Measurements from ENCODE around the gene DCDC2C.

DNA sequence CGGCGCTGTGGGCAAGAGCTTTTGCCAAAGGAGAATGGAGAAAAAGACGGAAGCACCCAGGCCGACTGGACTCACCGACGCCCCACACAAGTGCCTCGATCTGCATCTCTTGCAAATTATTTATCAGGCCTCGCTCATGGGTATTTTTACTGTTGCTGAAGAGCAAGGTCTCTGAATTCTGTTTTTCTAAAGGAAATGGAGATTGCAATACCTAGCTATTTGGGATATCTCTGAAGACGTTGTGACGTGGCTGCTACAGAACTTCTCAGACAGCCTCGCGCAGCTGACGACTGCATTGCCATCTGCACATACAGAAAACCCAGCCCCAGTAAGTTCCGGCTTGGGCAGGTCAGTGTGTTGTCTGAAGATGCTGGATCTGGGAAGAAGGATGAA lies 52.1 kb downstream of the ADI1 start:
- PRO-cap, 8 experiments, result no peak in any of the 8 experiments

GRCh38 chr2:3472293-3473265 lies 46.8 kb downstream of the ADI1 start:
- PRO-cap, 8 experiments, result no peak in any of the 8 experiments

- PRO-cap, 8 experiments, result no peak in any of the 8 experiments
Observed at GRCh38 chr2:3483061-3484081, 36.0 kb downstream of the ADI1 start.

DNA sequence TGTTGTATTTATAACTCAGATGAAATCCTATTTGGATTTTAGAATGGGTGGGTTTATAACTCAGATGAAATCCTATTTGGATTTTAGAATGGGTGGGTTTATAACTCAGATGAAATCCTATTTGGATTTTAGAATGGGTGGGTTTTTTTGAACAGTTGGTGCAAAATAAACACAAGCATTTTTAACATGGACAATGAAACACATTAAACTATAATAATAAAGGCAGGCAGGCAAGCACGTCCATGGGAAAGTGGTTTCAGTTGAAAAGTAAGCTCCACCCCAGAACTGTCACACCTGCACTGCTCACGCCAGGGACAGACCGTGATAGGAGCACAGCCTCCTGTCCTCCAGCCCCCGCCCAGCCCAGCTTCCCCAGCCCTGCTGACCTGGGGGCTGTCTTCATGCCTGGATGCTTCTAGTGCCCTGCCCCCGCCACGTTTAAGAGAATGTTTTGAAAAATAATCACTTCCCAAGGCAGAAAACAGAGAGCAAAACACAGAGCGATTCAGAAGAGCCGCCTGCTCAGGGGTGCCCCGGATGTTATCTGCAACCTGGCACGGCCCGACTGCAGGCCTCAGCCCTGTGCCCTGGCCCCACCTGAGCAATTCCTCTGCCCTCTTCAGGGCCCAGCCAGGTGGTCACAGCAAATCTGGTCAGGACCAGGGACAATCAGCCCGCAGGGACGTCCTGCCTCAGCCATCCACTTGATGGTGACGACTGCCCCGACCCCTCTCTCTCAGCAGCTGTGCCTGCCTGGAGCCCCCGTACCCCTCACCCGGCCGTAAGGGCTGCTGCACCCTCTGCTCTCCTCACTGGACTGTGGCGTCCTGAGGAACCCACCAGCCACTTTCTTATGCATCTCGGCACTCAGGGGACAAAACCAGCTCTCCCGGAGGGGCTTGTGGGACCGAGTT lies 30.5 kb downstream of the ADI1 start:
- PRO-cap, 8 experiments, result no peak in any of the 8 experiments

DNA sequence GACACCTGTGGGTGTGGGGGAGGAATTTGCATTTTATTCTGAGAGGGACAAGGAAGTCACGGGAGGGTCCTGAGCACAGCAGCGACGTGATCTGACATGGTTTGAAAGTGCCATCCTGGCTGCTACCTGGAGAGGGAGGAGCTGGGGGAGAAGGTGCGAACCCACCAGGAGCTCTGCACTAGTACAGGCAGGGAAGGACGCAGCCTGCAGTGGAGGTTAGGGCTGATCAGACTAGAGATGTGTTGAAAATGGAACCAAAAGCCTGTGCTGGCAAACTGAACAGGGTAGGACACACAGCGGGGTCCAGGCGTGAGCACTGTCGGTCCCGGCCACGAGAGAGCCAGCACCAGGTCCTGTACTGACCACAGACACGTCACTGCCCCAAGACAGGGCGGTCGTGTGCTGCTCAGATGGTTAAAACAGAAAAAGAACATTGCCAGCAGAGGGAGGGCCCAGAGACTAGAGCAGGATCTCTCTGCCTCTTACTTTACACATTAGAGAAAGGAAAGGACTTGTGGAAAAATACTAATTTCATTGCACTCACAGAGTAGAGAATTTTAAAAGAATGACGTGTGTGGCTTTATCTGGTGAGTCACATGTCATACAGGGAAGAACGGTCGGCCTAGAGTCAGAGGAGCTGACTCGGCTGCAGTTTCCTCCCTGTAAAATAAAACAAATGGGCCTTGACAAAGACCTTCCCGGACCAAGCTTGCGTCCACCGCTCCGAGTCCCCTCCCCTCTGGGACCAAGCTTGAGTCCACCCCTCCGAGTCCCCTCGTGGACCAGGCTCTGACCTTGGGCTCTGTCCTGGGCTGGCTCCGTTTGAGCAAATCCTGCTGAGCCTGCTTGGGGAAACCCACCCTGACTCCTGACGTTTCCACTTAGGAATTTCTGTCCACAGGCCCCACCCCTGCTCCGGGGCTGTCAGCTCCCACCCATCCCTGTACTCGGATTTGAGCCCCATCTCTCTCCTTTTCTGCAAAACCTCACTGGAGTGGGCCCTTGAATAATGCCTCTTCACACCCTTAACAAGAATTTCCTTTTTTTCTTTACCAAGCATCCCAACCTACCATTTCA lies 16.7 kb upstream of the ADI1 start:
- PRO-cap, 8 experiments, result peak in 7 of 8 experiments; most common plus-strand start position 609 of the sequence (in 5)

DNA sequence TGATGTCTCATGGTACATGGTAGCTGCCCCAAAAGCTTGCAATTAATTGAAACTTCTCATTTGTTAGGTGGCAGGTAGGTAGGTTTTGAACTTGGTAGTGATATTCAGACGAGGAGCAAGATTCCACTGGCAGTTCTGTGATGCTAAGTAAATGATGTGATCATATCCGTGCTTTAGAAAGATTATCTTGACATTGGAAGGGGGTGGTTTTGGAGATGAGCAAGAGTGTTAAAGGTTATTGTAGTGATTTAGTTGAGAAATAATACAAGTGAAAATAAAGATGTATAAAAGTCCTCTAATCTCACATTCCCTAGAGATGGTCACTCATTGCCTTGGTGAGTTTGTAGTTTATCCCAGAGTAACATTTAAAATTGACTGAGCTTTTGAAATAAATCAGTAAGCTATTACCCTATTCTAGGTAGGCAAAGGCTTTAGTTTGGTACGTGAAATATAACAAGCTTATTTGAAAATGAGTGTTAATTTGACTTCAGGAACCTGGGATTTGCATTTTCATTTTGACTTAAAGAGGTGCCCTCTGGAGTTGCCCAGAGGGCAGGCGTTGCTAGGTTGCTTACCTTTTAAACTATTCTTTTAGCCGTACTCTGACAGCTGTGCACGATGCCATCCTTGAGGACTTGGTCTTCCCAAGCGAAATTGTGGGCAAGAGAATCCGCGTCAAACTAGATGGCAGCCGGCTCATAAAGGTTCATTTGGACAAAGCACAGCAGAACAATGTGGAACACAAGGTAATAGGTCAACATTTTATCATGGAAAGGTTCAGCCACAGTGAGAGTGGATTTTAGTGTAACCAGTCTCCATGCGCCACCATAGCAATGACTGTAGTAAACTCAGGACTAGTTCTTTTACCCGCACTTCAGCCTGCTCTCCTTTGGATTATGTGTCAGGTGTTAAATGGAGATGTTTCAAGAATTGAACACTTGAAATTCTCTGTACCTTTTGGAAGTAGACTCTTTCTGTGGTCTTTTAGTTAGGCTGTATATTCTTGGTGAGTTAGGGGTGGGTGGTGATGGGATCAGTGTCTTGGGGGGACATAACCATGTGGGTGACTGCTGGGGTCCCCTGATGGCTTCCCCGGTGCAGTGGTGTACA lies 4.8 kb downstream of the RPS7 start:
- PRO-cap, 8 experiments, result no peak in any of the 8 experiments

DNA sequence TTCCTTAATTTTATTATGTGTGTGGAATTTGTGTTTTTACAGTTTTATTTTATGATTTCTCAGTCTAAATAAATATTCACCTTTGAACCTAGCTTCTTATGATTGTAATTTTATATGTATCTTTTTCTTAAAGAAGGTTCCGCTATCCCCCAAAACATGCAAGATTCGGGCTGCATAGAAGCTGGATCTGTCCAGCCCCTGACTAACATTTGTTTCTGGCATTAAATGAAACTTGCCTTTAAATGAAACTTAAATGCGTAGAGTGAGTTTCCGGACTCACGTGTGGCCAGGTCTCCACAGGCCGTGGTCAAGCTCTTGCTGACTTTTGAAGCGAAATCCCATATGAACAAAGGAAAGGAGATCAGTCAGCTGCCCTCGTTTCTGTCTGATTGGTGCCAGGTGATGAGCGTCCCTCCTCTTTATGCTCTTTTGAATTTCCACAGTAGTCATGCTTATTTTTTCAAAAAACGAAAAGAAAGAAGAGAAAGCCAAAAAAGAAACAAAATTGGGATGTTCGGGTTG lies 509 bp upstream of the COLEC11 start:
- PRO-cap, 8 experiments, result no peak in any of the 8 experiments

GRCh38 chr2:3598931-3599330 lies 4.0 kb downstream of the COLEC11 start:
- PRO-cap, 8 experiments, result no peak in any of the 8 experiments

DNA sequence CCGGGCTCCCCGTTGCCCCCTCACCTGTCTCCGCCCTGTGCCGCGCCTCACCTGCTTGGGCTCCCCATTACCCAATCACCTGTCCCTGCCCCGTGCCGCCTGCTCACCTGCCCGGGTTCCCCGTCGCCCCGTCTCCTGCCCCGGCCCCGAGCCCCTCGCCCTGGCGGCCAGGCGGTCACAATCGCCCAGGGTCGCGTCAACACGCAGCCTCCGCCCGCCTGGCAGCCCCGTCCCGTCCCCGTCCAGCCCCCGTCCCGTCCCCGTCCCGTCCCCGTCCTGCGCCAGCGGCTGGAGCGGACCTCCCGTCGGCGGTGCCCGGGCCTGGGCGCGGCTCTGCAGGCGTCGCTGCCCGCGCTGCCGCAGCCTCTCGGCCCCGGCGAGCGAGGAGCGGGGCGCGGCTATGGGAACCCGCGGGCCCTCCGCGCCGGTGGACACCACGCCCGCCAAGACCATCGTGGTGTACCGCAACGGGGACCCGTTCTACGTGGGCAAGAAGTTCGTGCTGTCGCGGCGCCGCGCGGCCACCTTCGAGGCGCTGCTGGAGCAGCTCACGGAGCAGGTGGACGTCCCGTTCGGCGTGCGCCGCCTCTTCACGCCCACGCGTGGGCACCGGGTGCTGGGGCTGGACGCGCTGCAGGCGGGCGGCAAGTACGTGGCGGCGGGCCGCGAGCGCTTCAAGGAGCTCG lies at the start of gene DCDC2C:
Gene DCDC2C, plus strand, starts transcription at position 224 of the 686 bp plus-strand sequence.
- PRO-cap, 8 experiments, result no peak in any of the 8 experiments

- PRO-cap, 8 experiments, result no peak in any of the 8 experiments
Observed at GRCh38 chr2:3859230-3859471, 155.8 kb downstream of the DCDC2C start.

GRCh38 chr2:5914841-5915208 lies 222.6 kb downstream of the SOX11 start:
- PRO-cap, 8 experiments, result no peak in any of the 8 experiments

DNA sequence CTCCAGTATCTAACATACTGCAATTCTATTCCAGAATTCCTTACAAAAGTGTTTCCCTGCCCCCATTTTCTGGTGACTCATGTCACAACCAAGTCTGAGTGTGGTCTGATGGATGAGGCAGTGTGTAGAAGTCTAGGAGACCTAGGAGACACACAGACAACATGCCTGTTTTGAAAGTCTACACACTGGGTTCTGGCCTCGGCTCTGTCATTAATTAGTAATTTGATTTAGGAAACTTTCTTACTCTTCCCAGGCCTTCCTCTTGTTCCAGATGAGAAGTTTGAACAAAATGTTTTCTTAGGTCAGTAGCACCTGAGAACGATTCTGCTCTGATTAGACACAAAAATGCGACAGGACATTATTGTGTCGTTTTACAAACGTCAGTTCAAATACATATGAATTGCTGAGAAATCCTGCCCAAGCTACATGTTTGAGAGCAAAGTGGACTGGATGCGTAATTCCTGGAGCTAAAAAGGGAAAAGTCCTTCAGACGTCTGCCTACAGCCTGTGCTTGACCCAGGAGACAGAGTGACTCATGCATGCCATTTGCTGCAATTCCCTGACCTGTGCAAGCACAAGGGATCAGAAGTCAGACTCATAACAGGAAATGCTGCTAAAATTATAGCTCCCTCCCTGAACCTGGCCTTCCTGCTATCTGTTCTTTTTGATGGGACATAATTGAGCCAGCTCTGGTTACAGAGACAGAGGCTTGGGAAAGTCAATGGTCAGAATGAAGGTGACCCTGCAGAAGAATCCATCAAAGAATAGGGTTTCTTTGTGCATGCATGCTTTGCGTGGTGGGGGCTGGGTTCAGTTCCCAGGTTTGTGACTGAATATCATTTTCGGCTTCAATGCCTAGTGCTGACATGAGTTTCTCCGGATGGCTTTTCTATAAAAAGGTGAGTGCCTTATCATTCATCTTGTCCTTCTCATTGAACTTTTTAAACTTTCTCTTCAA lies 494.5 kb downstream of the SOX11 start:
- PRO-cap, 8 experiments, result no peak in any of the 8 experiments

- PRO-cap, 8 experiments, result no peak in any of the 8 experiments
Observed at GRCh38 chr2:6771868-6772782, 93.6 kb downstream of the CMPK2 start.

- PRO-cap, 8 experiments, result no peak in any of the 8 experiments
Observed at GRCh38 chr2:6927106-6927677, 10.0 kb downstream of the RNF144A start.

DNA sequence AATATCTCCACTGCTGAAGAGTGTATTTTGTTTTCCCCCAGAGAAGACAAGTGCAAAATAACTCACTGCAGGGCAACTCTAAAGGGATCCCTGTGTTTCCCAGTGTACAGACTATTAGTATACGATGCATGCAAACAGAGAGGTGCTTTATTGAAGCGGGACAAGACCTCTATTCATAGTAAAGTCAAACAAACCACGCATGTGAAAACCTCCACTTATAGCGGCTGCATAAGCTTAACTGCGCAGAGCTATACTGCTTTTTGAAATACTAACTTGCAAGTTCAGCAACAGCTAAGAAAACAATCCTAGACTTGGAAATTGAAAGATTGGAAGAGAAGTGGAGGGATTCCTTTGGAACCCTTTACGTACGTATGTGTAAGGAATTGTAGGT lies 15.6 kb downstream of the RNF144A start:
- PRO-cap, 8 experiments, result no peak in any of the 8 experiments

GRCh38 chr2:7745308-7745847 lies 828.2 kb downstream of the RNF144A start:
- PRO-cap, 8 experiments, result no peak in any of the 8 experiments

- PRO-cap, 8 experiments, result peak in 1 of 8 experiments; most common plus-strand start chr2:7748953 (in 1); most common minus-strand start chr2:7748749 (in 1)
Observed at GRCh38 chr2:7748677-7749417, 831.6 kb downstream of the RNF144A start.

- PRO-cap, 8 experiments, result no peak in any of the 8 experiments
Observed at GRCh38 chr2:8162419-8163020, 519.3 kb upstream of the ID2 start.

DNA sequence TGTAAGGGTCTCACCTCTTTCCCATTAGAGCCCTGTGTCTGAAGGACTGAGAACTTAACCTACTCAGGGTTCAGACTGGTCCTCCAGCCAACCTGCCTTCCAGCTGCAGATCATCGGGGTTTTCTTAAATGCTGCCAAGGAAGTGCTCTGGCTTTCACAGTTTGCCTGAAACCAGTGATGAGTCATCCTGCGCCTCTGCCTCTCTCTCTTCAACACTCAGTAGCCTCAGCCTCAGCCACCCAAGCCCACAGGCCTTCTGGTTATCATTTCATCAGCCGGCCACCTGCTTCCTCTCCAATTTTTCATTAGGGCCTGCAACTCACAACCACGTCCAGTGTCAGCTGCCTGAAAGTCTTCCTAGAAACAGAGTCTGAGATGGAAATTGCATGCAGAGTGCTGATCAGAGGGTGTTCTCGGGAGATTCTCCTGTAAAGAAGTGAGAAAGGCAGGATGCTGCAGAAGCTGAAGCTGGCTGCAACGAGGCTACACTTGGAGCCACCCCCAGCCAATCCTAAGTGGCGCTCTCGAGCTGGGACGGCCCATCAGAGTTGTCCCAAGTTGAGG lies 379.8 kb upstream of the ID2 start:
- PRO-cap, 8 experiments, result peak in 3 of 8 experiments; most common minus-strand start position 126 of the sequence (in 3)

- PRO-cap, 8 experiments, result peak in 2 of 8 experiments; most common plus-strand start chr2:8303820 (in 2); most common minus-strand start chr2:8303677 (in 1)
Observed at GRCh38 chr2:8303480-8304117, 378.3 kb upstream of the ID2 start.